Anterior vena cava (tissue), 1 donor: ENCODE data around the genes CLPP, ADGRE1 and MBD3L5.

DNA sequence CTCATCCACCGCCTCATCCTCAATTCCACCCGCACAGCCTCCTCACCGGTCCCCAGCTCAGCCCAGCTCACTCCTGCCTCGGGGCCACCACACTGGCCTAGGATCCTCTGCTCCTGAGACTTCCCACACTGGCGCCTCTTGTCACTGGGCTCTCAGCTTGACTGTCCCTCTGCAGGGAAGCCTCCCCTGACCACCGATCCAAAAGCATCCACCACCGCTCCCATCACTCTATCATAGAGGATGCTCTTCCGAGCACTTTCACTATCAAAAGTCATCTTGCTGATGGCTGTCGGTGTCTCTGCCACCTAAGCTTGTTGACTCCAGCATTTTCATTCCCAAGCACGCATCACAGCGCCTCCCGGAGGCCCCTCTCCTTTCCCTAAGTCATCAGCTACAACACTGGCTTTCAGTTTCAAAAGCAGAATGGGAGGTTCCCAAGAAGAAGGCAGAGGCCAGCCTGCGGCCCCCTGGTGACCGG is 8.8 kb downstream of the MLLT1 start:
- PRO-cap: no peak

DNA sequence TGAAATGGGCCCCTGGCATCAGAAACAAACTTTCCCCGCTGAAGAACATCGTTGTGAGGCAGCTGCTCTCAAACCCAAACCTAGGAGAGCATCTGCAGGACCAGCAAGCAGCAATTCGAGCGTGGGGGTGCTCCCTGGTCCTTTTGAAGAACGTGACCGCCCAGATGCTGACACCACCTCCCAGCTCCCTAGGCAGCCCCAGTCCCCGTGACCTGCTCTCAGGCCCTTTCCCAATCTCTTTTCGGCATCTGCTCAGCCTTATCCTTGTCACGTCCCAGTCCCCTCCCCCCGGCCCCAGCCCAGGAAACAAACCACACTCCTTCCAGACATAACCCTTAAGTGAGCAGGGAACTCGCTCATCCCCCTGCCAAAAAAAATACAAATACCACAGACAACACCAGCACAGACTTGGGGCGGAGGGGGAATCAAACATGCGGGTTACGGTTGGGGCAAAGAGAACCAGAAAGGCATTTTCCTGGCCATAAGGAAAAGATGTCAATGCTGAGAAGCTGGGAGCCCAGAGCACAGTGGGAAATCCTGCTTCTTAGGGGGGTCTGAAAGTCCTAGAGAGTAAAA is 3.3 kb downstream of the MLLT1 start:
- PRO-cap: bidirectional peak, plus-strand start at position 277 of the sequence, minus-strand start at position 145 of the sequence

DNA sequence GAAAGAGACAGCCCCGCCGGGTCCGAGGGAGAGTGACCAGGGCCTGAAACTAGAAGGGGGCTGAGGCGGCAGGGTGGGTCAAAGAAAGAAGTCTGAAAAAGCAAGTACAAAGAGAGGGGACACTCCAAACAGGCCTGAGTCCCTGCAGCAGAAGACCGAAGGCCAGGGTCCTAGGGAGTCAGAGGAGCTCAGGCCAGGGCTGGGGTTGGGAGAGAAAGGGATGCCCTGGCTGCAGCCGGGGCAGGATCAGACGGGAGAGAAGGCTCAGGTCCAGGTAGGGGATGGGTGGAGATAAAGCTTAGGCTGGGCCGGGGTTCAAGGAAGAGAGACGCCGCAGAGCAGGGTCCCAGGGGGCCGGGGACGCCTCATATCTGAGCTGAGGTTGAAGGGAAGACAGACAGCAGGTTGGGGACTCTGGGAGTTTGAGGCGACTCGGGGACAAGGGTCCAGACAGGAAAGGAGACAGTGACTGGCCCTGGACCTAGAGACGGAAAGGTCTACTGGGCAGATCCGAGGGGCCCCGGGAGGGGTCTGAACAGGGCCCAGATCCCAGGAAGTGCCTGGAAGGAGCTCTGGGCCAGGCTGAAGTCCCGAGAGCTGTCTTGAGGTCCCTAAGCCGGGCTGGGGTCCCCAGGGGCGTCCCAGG is 836 bp downstream of the MLLT1 start:
- PRO-cap: no peak

DNA sequence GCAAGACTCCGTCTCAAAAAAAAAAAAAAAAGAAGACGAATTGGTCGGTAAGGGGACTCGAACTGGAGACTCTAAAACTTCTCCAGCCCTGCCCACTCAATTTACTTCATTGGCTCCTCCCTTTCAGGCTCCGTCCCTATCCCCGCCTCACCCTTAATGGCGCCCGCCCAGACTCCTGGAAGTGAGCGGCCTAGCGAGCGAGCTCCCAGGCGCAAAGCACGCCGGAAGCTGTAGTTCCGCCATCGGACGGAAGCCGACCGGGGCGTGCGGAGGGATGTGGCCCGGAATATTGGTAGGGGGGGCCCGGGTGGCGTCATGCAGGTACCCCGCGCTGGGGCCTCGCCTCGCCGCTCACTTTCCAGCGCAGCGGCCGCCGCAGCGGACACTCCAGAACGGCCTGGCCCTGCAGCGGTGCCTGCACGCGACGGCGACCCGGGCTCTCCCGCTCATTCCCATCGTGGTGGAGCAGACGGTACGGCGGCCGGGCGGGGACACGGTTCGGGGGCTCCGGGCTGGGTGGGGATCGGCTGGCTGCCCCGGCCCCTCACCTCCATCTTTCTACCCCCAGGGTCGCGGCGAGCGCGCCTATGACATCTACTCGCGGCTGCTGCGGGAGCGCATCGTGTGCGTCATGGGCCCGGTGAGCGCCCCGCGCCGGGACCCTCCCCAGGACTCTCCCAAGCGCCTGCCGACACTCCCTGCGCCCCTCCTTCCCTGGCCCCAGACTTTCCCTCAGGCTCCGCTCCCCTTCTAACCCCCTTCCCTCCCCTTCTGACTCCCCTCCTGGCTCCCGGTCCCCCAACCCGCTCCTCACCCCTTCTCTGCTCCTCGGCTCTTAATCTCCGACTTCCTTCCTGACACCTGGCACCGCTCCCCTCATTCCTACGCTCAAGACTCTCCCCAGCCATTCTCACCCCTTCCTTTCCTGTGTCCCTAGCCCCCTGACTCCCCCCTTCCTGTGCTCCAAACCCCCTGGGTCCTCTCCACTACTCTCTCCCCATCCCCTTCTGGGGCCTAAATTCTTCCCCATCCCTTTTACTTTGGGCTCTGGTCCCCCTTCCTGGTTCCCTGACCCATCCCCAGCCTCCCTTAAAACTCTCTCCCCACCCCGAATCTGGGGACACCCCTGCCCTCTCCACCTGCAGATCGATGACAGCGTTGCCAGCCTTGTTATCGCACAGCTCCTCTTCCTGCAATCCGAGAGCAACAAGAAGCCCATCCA is at the start of gene CLPP:
TSS of gene CLPP (plus strand) at position 231 of the 1,222 bp plus-strand sequence.
- PRO-cap: unidirectional peak, plus-strand start at position 295 of the sequence; unidirectional peak, plus-strand start at position 354 of the sequence

DNA sequence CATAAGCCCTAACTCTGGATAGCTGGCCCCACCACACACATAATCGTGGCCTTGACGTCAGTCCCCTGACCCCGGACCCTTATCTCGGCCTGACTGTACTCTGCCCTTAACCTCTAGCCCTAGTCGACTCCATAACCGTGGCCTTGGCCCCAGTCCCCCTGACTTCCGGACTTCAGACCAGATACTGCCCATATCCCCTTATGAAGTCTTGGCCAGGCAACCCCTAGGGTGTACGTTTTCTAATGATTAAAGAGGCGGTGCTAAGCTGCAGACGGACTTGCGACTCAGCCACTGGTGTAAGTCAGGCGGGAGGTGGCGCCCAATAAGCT is 322 bp upstream of the ALKBH7 start:
- PRO-cap: bidirectional peak, plus-strand start outside the sequence, minus-strand start at position 224 of the sequence

- PRO-cap: no peak
These were observed 2.8 kb downstream of the CRB3 start for GRCh38 chr19:6466727-6467323.

DNA sequence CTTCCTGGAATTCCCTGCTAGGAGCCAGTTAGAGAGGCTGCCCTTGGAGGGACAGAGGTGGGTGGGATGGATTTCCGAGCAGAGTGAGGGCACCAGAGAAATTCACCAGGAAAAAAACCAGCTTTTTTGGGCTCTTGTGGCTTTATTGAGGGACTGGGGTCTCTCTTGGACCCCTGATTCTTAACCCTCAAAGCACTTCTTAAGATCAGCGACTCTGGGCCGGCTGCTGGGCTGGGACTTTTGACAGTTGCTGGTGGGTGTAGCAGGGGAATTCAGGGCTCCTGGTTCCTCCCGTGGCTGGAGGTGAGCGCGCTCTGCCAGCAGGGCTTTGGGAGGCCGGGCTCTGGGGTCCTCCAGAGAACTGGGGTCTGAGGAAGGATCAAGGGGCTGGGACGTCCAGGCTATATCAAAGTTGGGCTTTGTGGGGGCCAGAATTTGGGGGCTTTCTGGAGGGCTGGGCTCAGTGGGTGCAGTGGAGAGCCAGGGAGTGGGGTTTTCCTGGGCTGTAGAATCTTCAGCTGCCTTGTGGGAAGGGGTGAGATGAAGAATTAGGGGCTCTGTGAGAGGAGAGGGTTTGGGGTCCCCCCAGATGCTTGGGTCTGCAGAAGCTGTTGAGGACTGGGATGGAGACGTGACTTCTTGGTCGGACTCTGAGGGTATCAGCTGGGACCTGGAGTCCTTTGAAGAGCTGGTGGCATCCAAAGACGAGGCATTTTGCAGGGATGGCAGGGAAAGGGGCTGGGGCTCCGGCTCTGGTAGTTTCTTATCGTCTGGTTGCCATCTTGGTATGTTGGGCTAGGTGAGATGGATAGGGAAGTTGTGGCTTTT is 3.5 kb downstream of the CRB3 start:
- PRO-cap: no peak

DNA sequence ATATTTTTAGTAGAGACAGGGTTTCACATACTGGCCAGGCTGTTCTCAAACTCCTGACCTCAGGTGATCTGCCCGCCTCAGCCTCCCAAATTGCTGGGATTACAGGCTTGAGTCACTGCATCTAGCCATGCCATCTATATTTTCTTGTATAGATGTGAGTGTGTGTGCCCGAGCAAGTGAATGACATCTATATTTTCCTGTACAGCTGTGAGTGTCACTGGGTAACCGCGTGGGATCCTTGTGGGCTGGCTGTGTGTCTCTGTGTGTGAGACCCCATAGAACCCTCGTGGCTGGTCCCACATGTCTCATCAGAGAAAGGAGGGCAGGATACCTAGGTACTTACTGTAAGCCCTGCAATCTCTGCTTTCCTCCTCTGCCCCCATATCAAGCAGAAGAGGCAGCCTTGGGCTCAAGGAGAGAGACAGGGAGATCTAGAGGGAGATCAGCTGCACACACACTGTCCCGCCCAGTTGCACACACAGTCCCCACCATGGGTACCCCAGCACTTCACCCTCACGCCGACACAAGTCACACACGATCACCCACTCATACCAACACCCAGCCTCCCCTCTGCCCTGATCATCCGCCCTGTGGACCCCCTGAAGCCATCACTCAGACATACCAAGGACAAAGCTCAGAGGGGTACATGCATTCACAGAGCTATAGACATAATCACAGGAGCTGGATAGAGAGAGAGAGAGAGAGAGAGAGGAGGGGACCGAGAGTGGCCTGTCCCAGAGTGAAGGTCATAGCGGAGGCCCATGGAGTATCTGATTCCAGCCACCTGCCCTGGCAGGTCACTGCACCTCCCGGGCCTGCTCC is 599 bp downstream of the DENND1C start:
- PRO-cap: no peak

DNA sequence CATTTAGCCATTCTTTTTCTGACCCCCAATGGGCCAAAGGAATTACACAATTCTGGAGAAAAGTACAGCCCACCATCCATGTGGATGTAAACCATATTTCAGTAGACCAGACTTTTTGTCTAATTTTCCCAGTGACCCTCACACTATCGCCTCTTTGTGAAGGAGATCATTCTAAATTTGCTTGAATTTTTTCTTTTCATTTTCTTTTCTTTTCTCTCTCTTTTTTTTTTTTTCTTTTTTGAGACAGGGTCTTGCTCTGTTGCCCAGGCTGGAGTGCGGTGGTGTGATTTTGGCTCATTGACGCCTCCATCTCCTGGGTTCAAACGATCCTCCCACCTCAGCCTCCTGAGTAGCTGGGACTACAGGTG is 15.3 kb downstream of the C3 start:
- PRO-cap: no peak

DNA sequence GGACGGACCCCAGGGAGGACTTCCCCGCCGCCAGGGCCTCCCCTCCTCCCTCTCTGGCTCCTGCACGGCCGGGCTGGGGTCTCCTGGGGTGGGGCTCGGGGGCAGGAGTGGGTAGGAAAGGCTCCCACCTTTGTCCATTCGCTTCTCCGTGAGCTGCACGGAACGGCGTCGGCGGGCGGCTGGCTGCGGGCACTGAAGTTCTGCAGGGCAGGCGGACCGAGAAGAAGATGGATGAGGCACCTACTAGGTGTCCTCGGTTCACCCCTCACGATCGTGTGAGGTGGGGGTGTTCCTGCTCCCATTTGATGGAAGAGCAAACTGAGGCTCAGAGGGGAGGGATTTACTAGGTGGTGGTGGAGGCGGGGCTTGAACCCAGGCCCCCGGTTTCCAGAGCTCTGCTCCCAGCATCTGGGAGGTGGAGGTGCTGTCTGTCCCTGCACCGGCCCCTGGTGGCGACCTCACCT is 13.1 kb downstream of the C3 start:
- PRO-cap: no peak

GRCh38 chr19:6707802-6708196 is 12.7 kb downstream of the C3 start:
- PRO-cap: no peak

DNA sequence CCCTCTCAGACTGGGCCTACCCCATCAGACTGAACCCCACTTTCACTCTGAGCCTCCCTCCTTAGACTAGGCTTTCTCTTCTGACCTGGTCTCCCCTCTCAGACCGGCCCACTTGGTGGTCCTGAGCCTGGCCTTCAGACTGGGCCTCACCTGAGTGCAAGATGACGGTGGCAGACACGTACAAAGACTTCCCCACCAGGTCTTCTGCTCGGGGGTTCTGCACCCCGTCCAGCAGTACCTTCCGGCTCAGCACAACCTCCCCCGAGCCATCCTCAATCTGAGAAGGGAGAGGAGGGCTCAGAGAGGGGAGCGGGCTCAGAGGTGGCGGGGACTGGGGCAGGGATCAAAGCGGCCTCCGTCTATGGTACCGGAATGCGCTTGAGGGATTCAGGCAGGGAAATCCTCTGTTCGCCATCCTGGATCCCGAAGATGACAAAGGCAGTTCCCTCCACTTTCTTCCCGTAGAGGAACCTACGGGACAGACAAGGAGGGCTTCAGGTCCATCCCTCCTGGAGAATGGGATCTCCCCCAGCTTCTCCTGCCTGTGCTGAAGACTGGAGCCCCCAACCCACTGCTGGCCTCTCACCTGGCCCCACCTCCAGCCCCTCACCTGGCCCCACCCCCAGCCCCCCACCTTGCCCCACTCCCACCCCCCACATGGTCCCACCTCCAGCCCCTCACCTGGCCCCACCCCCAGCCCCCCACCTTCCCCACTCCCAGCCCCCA is 7.2 kb downstream of the C3 start:
- PRO-cap: no peak

DNA sequence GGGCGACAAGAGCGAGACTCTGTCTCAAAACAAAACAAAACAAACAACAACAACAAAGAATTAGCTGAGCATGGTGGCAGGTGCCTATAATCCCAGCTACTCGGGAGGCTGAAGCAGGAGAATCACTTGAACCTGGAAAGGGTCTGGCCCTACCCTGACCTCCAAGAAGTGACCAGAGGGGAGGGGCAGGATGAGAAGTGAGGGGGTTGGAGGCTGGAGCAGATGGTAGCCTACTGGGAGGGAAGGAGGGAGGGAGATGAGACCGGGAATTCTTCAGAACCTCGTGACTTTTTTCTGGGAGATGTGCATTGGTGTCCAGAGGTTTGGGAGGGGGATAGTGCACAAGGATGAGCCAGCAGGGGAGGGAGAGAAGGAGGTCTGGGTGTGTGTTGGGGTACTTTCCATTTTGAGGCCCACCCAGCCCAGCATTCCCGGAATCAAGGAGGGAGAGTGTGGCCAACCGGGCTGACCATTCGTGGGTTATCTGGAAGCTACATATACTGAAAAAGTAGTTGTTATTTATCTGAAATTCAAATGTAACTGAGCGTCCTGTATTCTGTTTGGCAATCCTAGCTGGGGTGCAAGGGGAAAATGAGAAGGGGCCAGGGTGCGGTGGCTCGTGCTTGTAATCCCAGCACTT is 4.1 kb upstream of the C3 start:
- PRO-cap: no peak

DNA sequence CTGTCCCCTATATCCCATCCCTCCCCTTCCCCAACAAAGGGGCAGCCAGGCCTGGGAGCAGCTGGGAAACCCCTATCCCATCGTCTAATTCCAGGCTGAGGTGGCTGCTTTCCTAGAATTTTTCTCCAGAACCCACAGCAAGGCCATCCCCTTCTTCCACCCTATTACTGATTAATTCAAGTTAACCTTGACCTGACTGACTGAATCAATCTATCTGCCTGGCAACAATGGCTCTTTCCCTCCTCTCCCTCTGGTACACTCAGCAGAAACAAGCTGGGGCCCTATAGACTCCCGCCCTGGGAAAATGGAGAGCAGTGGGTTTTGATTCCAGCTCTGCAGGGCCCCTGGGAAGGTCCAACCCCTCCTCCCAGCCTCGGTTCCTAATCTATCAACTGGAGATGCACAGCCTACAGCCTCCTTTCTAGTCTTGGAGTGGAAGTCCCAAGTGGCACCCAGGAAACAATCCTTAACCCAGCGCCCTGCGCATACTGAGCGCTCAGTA is 5.0 kb upstream of the C3 start:
- PRO-cap: no peak

GRCh38 chr19:6753108-6754163 is 13.8 kb downstream of the SH2D3A start:
- PRO-cap: unidirectional peak, plus-strand start at chr19:6753431

DNA sequence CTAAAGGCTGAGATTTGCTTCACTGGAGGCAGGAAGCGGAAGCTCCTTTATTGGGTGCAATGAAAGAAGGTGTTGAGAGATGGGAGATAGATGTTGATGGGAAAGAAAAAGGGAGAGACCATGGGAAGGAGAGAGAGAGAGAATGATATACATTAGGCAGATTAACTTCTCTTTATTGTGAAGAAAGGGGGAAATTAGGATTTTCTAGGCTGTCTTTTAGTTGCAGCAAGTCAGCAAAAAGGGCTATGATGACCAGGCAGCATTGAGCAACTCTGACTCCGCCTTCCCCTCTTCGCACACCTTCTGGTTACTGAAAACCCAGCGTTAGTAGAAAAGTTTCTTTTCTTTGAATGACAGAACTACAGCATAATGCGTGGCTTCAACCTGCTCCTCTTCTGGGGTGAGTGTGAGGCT is at the start of gene ADGRE1:
TSS of gene ADGRE1 (plus strand) at position 340 of the 414 bp plus-strand sequence.
- PRO-cap: no peak

DNA sequence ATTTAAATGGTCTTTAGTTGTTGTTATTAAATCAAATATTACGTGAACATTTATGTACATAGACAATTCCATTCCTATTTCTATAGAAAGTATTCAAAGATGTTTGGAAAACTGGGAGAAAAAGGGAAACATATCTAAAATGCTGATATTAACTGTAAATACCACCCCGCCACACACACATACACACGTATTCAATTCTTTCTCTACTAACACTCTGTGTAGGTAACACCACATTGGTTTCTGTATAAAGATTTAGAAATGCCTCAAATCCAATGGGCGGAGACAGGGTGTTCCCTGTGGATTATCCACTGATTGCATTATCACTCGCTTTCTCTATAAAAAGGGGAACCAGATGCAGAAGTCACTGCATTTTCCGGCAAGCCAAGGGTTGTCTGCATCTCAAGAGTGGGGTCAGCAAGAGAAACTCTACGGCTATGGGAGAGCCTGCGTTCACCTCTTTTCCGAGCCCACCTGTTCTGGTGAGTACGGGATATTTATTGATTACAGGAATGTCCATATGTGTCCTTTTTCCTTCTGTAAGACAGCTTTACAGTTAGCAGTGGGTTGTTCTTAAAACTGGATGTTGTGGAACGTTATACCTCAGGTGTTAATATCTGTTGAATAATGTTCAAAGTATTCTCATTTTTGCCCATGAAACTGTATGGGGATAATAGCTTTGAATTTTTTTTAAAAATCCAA is at the start of gene MBD3L5:
TSS of gene MBD3L5 (plus strand) at position 401 of the 699 bp plus-strand sequence.
- PRO-cap: no peak

DNA sequence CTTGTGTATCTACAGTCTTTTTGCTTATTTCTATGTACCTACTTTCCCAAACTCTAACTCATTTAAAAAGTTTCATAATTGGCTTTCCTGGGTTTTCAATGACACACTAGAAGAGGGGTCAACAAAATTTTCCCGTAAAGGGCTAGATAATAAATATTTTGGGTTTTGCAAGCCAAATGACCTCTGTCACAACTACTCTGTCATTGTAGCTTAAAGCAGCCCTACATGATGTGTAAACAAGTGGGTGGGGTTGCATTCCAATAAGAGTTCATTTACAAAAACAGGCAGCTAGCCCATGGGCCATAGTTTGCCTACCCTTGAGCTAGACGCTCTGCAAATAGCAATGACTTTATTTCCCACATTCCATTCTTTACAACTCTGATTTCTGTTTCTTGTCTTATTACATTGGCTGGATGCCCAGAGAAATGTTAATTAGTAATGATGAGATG is 75.9 kb downstream of the ZNF557 start:
- PRO-cap: no peak

- PRO-cap: no peak
These were observed 100.9 kb downstream of the ZNF557 start for GRCh38 chr19:7170375-7170836.

DNA sequence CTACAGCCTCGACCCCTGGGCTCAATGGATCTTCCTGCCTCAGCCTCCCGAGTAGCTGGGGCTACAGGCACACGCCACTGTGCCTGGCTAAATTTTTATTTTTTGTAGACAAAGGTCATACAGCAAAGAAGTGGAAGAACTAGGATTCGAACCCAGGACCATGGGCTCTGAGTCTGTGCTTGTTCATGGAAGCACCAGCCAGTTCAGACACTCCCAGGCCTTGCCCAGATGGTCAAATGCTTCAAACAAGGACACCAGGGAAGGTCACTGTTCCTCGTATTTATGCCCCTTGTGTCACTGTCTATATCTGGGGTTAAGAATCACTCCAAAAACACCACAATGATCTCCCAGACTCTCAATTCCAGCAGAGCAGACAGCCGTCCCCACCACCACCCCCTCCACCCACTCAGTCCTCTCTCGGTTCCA is 79.2 kb downstream of the INSR start:
- PRO-cap: no peak